ENCODE results near the genes FAM117A and DLX4.

- PRO-cap = no peak
- RRBS = 12% methylated on average over 14 of the region's 49 CpGs
Measured at GRCh38 chr17:49496471-49496835, 1.4 kb downstream of the NGFR start.

DNA sequence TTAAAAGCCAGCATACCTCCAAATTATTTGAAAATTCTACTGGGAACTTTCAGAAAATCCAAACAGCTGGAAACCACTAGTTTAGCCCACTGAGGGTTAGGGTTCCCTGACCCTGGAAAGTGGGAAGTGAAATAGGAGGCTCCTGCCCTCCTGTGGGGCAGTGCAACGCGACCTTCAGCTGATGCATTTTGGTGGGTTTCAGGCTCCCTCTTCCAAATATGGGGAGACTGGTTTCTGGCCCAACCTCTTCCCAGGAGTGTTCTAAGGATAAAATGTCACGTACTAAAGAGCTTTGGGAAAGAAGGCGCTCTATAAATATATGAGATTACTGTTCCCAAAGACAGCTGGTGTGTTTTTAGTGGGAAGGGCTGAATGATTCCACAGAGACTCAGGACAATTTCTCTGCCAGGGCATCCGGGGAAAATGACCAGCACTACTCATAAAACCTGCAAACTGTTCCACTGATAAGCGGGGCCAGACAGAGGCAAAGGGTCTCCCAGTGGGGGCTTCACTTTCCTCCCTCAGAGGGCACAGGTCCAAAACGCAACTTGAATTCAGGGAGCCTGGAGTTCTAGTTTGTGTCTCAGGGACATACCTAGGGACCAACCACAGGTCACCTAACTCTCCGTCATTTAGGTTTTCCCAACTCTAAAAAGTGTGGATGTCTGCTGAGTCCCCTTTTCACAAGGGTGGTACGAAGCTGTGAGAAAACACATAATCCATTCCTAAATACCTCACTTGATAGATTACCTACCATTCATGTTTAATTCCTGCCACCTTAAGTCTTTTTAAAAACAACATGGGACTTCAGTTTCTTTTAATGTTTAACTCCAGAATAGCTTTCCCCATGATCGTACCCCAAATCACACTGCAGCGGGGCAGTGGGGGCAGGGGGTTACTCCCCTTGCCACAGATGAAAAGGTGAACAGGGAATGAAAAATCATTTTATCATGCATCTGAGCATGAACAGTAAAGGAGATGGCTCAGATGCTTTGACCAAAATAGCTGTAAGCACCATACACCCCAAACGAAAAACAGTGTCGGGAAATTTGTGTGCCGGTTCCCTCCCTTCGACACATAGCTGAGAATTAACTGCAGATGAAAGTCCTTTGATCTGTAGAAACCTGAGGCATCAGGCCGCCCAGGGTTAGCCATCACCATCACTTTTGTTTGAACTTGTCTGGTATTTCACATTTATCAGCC is 9.4 kb downstream of the SLC35B1 start:
- PRO-cap = no peak
- RRBS = no CpG with 5 or more reads among the region's 16 CpGs

- PRO-cap = no peak
- RRBS = no CpG with 5 or more reads among the region's 9 CpGs
Measured at GRCh38 chr17:49740734-49742037, 22.7 kb downstream of the FAM117A start.

- PRO-cap = bidirectional peak, plus-strand start at chr17:49763689, minus-strand start at chr17:49763395; bidirectional peak, plus-strand start at chr17:49763933, minus-strand start at chr17:49763755; bidirectional peak, plus-strand start at chr17:49764486, minus-strand start at chr17:49764131
- RRBS = 4% methylated on average over 18 of the region's 51 CpGs
Measured at GRCh38 chr17:49763642-49764329, at the start of gene FAM117A. FAM117A (minus strand) TSS chr17:49764131.

GRCh38 chr17:49764330-49764820 is 444 bp upstream of the FAM117A start:
- PRO-cap = bidirectional peak, plus-strand start at chr17:49764486, minus-strand start at chr17:49764131
- RRBS = no CpG with 5 or more reads among the region's 14 CpGs

DNA sequence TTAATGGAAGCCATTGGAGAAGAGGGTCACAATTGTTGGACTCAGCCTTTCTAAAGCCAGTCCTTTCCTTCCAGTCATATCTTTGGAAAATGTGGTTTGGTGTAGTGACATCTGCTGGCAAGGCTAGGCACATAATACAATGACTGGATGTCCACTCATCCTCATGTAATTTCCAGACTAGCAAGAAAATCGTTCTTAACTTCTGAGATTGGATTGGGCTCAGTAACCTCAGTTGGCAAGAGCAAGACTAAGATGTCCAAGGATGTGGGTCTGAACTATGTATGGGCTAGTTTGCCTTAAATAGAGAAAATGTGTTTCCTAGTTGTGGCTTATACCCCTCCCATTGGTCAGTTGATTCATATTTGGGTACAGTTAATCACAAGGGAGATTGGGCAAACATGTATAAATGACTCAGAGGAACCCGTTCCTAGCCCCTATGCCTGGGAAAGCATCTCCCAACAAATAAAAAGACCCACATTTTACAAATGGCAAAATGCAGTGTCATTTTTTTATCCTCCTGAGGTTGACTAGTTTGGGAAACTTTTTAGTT is 8.6 kb upstream of the KAT7 start:
- PRO-cap = no peak
- RRBS = no CpG with 5 or more reads among the region's 2 CpGs

GRCh38 chr17:49832364-49832692 is 15.5 kb downstream of the TAC4 start:
- PRO-cap = no peak
- RRBS = no CpG with 5 or more reads among the region's 2 CpGs

DNA sequence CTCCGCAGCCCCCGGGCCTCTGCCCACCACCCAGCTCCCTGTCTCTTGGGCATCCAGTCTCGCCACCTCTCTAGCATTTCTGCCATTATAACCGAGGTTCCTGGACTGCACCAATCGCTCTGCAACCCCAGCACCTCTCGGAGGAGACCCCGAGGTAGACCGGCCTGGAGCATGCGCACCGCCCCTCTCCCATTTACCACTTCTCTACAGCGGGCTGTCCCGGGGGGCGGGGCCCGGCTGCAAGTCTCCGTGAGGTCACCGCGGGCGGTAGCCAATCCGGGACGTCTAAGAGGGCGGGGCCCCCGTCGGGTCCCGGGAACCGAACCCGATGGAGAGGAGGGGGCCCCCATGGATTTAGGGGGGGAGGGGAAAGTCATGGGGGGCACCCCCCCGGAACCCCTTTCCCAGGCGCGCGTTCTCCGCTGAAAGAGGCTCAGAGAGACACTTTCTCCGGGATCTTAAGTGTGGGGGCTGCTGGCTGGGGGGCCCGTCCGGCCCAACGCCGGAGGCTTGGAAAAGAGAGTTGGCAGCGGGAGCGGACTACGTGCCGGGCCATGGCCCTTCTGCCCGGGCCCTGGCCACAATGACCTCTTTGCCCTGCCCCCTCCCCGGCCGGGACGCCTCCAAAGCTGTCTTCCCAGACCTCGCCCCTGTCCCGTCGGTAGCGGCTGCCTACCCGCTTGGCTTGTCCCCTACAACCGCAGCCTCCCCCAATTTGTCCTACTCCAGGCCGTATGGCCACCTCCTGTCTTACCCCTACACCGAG is at the start of gene DLX4:
Gene DLX4, plus strand, starts transcription at position 305 of the 766 bp plus-strand sequence.
- PRO-cap = bidirectional peak, plus-strand start at position 301 of the sequence, minus-strand start at position 188 of the sequence; unidirectional peak, minus-strand start at position 565 of the sequence
- RRBS = 5% methylated on average over 33 of the region's 52 CpGs

GRCh38 chr17:50133863-50134938 is 4.2 kb upstream of the SAMD14 start:
- PRO-cap = no peak
- RRBS = 84% methylated on average over 4 of the region's 21 CpGs

DNA sequence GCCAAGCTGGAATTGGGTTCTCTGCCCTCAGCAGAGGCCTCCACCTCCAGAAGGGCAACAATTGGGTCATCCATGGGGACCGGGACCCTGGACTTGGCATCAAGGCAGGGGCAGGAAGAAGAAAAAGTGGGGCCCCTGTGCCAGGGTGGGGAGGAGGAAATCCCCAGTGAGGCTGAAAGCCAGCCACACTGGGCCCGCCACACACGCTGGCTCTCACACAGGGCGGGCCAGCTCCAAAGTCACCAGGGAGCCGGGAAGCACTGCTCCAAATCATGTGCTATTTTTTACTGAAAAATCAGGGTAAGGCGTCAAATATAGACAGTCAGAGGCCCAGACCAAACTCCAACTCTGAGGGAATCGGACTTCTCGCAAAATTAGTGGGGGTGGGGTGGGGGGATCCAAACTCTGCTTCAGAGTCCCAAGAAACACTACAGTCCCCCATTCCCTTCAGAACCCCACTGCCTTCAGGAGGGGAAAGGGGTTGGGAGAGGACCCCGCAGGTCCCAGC is 3.1 kb downstream of the PPP1R9B start:
- PRO-cap = no peak
- RRBS = no CpG with 5 or more reads among the region's 9 CpGs

DNA sequence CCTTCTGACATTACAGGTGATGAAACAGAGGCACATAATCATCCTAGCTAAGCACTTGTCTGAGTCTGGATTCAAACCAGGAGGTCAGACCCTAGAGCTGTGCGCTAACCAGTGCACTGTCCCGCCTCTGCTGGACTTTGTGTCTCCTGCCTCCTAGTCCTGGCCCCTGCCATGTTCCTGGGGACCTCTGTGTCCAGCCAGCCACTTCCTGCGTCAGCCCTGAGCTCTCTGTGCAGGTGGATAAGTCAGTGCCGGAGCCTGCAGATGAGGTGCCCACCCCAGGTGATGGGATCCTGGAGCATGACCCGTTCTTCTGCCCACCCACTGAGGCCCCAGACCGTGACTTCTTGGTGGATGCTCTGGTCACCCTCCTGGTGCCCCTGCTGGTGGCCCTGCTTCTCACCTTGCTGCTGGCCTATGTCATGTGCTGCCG is 4.1 kb downstream of the SGCA start:
- PRO-cap = no peak
- RRBS = no CpG with 5 or more reads among the region's 7 CpGs

DNA sequence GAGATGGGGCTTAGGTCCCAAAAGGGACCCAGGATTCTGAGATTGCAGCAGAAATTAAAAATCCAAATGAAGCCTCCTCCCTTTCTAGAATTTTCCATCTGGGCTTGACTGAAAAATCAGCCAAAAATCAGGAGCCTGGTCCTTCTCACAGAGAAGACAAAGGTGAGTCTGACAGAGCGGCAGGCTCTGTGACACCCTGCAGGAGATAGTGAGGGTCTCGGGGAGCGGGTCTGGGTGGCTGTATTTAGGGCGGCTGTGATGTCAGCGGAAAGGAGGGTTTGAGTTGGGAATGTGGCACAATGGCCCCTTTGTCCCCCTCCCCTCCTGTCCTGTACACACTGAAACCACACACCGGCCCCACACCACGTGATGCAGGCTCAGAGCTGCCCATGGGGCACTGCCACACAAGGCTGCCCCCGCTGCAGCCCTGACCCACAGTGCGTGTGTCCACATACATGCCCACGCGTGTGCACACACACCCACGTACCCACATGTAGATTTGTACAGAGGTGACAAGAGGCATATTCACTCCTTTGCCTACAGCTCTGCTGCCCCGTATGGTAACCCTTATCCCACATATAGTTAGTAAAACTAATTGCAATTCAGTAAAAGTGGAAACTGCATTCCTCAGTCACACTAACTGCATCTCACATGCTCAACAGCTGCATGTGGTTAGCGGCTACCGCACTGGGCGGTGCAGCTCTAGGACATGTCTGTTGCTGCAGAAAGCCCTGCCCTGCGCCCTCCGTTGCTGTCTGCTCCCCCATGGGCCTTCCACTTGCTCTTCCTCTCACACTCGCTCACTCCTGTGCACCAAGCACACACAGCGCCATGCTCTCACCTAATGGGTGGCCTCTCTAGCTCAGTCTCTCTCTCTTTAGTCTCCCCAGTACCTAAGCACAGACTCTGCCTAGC is 15.4 kb downstream of the SGCA start:
- PRO-cap = no peak
- RRBS = no CpG with 5 or more reads among the region's 20 CpGs

DNA sequence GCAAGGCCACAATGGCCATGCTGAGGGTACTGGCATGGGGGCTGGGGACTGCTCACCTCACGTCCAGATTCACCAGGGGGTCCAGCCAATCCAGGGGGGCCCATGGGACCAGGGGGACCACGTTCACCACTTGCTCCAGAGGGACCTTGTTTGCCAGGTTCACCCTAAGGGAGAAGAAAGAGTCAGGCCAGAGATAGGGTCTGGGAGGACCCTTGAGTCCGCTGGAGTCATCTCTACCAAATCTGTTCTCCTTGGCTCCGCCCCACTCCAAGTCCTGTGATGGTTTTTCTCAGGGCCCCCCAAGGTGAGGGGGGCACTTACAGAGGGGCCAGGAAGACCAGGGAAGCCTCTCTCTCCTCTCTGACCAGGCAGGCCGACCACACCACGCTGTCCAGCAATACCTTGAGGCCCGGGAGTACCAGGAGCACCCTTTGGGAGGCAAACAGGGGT is 12.6 kb downstream of the COL1A1 start:
- PRO-cap = no peak
- RRBS = 68% methylated on average over 1 of the region's 7 CpGs

DNA sequence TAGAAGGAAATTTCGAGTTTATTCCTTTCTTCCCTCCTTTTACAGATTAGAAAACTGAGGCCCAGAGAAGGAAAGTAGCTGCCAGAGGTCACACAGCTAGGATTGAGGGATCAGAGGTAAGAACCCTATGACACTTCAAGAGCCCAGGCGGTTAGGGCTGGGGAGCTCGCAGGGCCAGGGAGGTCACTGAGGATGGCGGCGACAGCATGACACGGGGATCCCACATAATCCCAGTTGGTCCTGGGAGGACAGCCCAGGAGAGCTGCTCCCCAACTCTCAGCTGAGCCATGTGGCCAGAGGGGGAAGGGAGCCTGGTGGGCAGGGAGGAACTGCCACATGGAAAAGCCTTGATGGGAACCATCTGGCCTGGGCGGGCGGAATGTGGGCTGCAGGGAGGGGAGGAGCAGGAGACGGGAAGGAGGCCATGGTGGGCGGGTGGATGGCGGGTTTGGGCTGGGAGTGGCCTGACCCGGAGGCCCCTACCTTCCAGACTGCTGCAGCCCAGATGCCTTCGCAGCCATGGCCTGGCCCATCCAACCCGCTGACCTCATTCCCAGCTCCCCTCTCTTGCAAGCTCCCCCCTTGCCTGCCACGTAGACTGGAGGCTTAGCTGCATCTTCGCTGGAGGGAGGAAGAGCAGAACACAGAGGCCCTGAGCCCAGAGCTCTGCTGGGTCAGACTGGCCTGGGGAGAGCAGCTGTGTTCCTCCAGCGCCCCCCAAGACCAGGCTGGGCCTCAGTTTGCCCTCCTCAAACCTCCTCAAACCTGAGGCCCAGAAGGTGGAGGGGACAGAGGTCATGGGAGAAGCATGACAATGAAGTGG is 8.1 kb upstream of the COL1A1 start:
- PRO-cap = no peak
- RRBS = no CpG with 5 or more reads among the region's 17 CpGs

GRCh38 chr17:50222092-50222555 is 20.7 kb upstream of the COL1A1 start:
- PRO-cap = no peak
- RRBS = no CpG with 5 or more reads among the region's 7 CpGs

- PRO-cap = no peak
- RRBS = no CpG with 5 or more reads among the region's 9 CpGs
Measured at GRCh38 chr17:50258995-50259325, 15.3 kb upstream of the TMEM92 start.

- PRO-cap = unidirectional peak, plus-strand start at chr17:50276946
- RRBS = no CpG with 5 or more reads among the region's 5 CpGs
Measured at GRCh38 chr17:50276655-50277238, 2.5 kb downstream of the TMEM92 start.

- PRO-cap = no peak
- RRBS = no CpG with 5 or more reads among the region's 6 CpGs
Measured at GRCh38 chr17:50286054-50286576, 11.8 kb downstream of the TMEM92 start.

DNA sequence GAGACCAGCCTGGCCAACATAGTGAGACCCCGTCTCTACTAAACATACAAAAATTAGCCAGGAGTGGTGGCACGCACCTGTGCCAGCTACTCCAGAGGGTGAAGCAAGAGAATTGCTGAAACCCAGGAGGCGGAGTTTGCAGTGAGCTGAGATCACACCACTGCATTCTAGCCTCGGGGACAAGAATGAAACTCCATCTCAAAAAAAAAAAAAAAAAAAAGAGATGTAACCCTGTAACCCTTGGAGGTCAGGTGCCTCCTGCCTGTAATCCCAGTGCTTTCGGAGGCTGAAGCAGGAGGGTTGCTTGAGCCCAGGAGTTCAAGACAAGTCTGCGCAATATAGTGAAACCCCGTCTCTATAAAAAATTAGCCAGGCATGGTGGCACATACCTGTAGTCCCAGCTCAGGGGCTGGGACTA is 13.1 kb downstream of the TMEM92 start:
- PRO-cap = no peak
- RRBS = no CpG with 5 or more reads among the region's 7 CpGs

DNA sequence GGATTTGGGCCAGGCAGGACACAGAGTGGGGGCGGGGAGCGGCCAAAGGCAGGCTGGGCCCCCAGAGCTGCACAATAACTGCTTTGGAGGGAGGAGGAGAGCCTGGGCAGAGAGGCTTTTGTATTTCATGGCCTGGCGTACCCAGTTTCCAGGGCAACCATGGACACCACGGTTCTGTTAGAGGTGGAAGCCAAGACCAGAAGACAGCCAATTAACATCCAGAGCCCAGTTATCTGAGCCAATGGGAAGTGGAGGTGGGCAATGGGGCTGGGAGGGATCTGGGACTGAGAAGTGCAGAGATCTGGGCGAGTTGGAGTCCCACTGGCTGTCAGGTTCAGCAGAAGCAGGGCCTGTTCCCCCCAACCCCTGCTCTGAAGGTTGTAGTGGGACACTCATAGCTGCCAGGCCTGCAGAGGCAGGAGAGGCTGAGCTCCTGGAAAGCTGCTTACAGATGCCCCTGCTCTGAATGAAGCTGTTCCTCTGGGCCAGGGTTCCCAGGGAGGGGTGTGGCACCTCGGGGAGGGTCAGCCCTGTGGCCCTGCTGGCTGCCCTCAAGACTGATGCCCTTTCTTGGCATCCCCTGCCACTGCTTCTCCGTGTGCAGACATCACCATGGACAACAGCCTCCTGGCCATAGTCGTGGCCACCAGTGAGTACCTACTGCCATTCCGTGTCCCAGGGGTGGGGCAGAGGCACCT is 9.2 kb downstream of the MRPL27 start:
- PRO-cap = no peak
- RRBS = no CpG with 5 or more reads among the region's 9 CpGs

Measured in Caco-2 (cell line).